Measurements from ENCODE around the genes IFRD2 and GRM2.

- PRO-cap: unidirectional peak, plus-strand start at chr3:50160875
These were observed 5.4 kb downstream of the SEMA3F start for GRCh38 chr3:50160365-50161087.

GRCh38 chr3:50168209-50168882 lies 13.2 kb downstream of the SEMA3F start:
- PRO-cap: no peak

GRCh38 chr3:50205667-50206470 lies 798 bp downstream of the SLC38A3 start:
- PRO-cap: no peak

DNA sequence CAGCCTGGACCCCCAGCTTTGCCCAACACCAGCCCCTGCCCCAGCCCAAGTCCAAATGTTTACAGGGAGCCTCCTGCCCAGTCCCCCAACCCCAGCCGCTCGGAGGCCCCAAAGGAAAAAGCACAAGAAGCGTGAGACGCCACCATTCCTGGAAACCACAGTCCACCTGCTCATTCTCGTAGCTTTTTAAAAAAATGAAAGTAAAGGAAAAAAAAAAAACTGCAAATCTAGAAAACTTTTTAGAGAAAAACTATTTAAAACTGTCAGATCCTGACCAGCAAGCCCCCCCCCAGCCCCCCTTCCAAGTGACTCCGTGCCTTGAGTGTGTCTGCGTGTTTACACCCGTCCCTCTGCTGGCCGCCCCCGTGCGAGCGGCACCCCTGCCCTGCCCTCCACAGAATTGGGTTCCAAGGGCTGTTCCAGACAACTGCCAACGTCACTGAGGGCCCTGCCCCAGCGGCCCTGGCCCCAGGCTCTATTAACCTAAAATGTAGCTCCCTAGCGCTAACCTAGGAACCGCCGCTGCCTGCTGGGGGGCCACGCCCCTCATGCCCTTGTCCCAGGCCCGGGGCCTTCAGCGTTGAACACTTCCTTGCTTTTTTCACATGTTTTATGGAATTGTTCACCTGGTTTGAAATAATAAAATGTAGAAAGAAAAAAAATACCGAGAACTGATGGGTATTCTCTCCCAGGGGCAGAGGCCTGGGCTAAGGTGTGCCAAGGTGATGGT lies 10.1 kb upstream of the SEMA3B start:
- PRO-cap: no peak

DNA sequence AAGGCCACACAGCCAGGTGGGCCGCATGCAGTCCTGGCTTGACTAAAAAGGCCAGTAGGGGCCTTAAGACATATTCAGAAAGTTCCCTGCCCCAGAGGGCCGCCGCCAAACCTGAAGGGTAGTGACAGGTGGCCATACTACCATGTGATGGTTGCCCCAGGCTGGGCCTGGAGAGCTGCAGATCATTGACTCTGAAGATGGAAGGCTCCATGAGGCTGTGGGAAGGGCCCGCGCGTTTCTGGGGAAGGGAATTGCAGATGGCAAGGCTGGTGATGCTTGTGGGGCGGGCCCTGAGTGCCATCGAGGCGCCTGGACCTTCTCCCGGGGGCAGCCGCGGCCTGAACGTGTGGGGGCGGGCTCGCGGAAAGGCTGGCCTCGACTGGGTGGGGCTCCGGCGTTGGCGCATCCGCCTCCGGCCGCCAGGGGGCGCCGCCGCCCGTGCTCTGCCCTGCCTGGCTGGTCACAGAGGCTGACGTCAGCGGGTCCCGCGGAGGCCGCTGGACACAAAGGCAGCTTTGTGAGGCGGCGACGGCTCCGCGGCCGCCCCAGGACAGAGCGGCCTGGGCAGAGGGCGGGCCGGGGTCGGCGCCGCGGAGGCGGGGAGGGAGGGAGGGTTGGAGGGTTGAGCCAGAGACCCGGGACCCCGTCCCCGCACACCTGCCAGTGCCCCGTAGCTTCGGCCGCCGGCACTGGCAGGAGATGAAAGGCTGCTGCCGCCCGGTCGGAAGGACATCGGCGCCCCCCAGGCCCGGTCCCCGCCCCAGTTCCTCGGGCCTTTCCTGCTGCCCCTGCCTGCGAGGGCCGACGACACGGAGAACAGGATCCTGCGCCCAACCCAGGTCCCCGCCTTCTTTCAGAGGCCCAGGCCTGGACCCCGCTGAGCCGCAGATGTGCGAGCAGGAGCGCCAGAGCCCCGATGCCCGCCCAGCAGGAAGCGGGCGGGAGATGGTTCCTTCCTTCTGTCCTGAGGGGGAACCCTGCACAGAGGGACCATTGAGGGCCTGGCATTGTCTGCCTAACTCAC lies 8.9 kb upstream of the SEMA3B start:
- PRO-cap: bidirectional peak, plus-strand start at position 481 of the sequence, minus-strand start at position 344 of the sequence

DNA sequence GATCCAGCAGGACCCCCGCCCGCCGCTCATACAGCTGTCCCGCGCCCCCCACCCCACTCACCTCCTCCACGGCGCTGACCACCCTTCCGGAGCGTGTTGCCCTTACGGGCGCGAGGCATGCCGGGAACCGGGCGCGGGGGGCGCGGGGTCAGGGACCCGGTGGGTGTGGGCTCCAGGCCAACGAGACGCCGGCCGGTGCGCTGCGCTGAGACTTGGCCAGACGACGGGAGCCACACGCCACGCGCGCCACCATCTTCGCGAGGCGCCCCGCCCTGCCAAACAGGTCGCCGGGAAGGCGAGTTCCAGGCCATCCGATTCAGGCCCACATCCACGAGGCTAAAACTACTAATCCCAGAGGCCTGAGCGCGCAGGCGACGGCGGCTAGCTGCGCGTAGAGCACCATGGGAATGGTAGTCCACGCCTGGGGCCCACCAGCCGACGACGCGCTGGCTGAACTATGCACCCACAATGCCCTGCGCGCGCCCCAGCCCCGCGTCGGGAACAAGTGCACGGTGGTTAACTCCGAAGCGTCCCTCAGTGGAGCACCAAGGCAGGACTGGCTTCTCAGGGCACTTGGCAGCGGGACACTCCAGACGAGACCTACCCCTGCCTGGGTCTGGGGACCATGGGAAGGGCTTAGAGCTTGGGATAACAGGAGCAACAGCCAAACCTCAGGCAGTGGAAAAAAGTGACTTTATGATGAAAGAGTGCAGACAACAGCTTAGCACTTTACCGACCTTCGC lies at the start of gene IFRD2:
IFRD2 (minus strand) TSS at position 274 of the 743 bp plus-strand sequence.
- PRO-cap: bidirectional peak, plus-strand start at position 519 of the sequence, minus-strand start at position 277 of the sequence

DNA sequence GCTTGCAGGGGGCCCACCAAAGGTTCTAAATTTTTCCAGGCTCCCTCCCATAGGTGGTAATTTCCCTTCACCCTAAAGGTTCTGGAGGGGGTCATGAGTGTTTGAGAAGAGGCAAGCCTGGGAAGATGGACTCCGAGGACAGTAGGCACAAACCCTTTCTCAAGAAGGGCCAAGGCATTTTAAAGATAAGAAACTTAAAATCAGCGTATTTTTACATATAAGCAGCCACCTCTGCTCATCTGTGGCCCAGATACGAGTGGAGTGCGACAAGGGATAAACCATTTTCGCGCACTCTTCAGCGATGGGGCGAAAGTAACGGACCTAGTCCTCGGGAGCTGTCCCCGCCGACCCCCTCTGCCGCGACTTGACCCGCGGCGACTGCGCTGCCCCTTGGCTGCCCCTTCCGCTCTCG lies 510 bp downstream of the RASSF1 start:
- PRO-cap: unidirectional peak, plus-strand start at position 244 of the sequence

DNA sequence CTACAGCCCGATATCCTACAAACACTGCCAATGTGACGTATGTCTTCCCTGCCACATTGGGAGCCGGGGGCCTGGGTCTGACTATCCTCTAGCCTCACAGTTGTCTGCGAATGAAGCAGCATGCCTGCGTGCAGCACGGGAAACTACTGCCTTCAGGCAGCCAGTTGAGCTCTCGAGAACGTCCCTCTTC lies 324 bp downstream of the NPRL2 start:
- PRO-cap: no peak

- PRO-cap: no peak
These were observed 2.8 kb downstream of the TMEM115 start for GRCh38 chr3:50356409-50357115.

DNA sequence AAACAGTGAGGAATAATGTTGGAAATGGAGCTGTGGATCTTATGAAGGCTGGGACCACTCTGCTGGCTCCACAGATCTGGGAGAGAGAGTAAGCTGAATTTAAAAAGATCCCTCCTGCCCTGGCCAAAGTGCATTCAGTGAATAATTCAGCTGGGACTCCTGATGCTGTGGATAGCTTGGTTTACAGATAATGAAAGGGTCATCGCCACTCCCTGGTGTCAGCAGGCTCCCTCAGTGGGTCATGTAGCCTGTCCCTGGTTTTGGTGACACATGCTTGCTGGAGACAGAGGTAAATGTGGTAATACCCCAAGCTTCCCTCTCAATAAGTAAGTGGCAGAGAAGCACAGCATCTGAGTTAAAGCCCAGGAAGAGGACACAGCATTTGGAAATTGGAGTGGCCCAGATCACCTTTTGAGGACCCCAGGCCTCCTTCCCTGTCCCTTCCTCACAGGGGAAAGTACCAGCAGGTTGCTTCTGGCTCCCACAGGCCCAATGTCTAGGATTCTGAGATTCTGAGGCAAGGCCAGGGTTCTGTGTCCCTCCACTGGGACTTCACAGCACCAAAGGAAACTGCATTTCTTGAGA lies 1.8 kb downstream of the TMEM115 start:
- PRO-cap: no peak

GRCh38 chr3:50446966-50448013 lies 56.1 kb downstream of the CACNA2D2 start:
- PRO-cap: no peak

DNA sequence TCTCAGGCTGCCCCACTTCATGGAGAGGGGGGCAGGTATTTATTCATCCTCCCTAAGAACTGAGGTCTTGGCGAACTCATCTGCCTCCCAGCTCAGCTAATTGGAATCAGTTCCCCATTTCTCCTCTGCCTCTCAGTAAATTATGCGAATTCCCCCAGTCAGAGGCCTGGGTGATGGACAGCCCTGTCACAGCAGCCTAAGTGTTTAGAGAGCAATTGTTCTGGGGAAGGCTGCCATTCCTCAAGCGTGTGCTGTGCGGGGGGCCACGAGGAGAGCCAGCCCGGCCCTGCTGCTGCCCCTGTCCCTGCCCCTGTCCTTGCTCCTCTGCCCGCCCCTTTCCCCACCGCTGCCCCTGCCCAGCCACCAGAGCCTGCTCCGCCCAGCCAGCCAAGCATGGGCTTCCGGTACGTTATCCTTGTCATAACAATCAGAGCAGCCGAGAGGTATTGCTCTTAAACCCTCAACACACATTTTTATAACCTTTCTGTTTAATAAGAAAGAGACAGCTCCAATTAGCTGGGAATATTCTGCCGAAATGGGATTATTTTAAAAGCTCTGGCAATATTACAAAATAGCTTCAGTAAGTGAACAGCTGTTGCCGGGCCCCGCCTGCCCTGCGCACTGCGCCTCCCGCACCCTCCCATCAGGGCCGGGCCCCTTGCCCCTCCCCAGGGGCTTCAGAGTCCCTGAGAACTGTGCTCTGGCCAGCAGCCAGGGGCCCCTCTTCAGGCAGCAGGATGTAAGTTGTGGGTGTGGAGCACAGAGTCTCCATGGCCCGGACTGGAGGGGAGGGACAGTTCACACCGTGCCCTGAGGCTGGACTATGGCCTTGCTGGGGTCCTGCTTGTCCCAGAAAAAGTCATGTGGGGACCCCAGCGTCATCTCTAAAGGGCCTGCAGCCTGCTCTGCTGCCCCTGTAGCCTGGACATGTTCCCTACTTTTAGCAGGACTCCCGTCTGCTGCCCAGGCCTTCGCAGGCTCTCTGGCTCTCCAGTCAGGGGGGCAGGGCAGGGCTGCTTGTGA lies 12.4 kb upstream of the CACNA2D2 start:
- PRO-cap: no peak

DNA sequence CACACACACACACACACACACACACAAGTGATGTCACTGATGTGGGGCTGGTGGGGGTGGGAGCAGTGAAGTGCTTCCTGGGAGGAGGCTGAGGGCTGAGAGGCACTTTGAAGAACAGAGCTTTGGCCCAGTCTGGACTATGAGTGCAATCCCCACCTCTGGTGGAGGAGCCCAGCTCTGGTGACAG lies 9.6 kb downstream of the CISH start:
- PRO-cap: bidirectional peak, plus-strand start at position 130 of the sequence, minus-strand start outside the sequence

GRCh38 chr3:50608126-50608689 lies 3.4 kb downstream of the CISH start:
- PRO-cap: no peak

DNA sequence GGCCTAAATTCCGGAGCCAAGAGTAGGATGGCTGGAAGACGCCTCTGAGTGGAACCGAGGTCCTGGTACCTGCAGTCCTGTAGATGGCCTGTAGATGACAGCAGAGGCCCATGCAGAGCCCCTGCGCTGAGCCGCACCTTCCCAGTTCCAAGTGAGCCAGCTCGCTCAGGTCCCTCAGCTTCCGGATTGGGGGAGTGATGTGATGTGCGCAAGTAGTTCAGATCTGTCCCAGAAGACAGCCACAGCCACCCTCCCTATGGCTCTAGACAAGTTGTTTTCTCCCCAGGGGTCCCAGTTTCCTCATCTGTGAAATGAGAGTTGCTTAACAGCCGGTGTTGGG lies 965 bp upstream of the MAPKAPK3 start:
- PRO-cap: unidirectional peak, plus-strand start at position 177 of the sequence

GRCh38 chr3:50623817-50624521 lies 7.0 kb downstream of the MAPKAPK3 start:
- PRO-cap: no peak

DNA sequence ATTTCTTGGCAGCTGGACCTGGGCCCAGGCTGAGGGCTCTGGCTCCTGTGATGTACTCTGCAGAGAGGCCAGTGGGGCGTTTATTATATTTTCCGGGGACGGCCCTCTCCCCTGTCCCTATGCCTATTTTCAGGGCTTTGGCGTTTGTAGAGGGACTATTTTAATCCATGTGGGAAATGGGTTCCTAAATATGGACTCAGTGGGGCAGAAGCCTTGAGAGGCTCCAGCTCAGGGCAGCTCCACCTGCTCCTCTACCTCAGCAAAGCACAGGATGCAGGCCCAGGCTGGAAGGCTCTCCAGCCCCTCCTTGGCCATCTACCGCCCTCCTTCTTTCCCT lies 19.9 kb downstream of the MAPKAPK3 start:
- PRO-cap: no peak

- PRO-cap: no peak
These were observed 2.4 kb upstream of the RBM15B start for GRCh38 chr3:51388408-51389395.

- PRO-cap: no peak
These were observed 856 bp upstream of the TEX264 start for GRCh38 chr3:51670023-51670769.

GRCh38 chr3:51706783-51707259 lies at the start of gene GRM2:
Gene GRM2, plus strand, starts transcription at chr3:51707068.
- PRO-cap: unidirectional peak, plus-strand start at chr3:51707066